Occipital lobe (tissue), 2 donors: ENCODE measurements around the genes HSPA2, PPP1R36 and FNTB.

DNA sequence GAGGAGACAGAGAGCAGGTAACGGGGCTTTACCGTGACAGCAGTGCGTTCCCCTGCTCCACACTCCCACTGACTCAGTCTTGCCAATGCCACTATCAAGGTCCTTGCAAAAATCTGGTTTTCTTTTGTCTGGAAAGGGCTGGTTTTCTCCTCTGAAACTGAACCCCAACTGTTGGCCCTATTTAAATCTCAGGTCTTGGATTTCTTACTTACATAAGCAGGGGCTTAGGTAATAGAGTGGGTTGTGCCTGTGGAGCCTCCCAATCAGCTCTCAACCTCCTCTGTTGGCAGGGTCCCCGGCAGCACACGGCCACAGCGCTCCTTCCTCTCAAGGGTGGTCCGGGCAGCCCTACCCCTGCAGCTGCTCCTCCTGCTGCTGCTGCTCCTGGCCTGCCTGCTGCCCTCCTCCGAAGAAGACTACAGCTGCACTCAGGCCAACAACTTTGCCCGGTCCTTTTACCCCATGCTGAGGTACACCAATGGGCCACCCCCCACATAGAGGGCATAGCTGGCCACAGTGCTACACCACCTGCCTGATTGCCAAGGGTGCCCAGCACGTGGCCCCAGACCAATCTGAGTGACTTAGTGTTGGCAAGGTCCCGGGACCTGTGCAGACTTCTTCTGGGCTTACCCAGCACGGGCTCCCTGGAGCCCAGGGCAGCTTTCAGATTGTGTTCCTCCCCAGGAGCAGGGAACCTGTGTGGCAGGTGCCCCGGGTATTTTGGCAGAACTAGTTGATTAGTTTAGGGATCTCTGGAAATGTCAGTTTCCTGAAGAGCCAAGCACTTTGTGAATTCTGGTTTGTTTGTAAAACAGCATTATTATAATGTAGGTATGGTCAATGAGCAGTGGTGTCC lies 68.9 kb downstream of the ESR2 start:
- RAMPAGE, long total RNA: no peak

- RAMPAGE, long total RNA: no peak
These were observed 5.8 kb downstream of the ZBTB1 start for GRCh38 chr14:64510249-64510975.

- RAMPAGE, long total RNA: no peak
These were observed at the start of gene HSPA2 for GRCh38 chr14:64540652-64541005. HSPA2 (plus strand) TSS chr14:64540741.

GRCh38 chr14:64549595-64550772 lies at the start of gene PPP1R36:
PPP1R36 (plus strand) TSS chr14:64549961.
- RAMPAGE, long total RNA: no peak

DNA sequence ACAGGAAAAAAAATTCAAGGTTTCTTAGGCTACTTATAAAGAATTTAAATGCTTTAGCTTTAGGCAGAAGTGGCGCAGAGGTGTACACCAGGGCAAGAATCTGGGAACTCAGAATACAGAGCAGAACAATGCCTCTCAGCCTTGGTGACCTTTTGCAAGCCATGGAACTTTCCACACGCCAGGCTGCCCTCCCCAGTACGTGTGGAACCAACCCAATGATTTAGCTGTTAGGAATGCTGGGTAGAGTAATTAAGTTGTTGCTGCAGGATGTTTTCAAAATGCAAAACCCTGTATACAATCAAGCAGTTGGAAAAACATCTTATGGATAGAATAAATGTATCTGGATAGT lies 19.3 kb downstream of the PPP1R36 start:
- RAMPAGE, long total RNA: no peak

- RAMPAGE, long total RNA: no peak
These were observed 73.5 kb upstream of the PLEKHG3 start for GRCh38 chr14:64630783-64631112.

- RAMPAGE, long total RNA: no peak
These were observed 55.7 kb upstream of the PLEKHG3 start for GRCh38 chr14:64648524-64648933.

DNA sequence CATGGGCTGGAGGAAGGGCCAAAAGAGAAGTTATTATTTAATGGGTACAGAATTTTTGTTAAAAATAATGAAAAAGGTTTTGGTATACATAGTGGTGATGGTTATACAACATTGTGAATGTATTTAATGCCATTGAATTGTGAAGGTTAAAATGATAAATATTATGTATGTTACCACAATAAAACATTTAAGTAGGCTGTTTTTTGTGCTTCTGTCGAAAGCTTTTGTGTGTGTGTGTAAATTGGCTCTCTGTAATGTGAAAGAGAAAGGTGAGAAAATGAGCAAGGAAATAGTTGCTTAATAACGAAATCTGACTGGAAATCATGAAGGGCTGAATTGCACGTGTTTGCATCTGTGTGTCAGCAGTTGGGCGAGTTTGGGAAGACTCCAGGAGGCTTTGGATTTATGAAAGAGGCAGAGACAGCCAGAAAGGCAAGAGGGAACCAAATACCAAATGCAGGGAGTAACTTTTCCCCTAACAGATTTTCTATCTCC lies 47.3 kb upstream of the PLEKHG3 start:
- RAMPAGE, long total RNA: no peak

- RAMPAGE, long total RNA: no peak
These were observed 28.9 kb upstream of the PLEKHG3 start for GRCh38 chr14:64675294-64675722.

DNA sequence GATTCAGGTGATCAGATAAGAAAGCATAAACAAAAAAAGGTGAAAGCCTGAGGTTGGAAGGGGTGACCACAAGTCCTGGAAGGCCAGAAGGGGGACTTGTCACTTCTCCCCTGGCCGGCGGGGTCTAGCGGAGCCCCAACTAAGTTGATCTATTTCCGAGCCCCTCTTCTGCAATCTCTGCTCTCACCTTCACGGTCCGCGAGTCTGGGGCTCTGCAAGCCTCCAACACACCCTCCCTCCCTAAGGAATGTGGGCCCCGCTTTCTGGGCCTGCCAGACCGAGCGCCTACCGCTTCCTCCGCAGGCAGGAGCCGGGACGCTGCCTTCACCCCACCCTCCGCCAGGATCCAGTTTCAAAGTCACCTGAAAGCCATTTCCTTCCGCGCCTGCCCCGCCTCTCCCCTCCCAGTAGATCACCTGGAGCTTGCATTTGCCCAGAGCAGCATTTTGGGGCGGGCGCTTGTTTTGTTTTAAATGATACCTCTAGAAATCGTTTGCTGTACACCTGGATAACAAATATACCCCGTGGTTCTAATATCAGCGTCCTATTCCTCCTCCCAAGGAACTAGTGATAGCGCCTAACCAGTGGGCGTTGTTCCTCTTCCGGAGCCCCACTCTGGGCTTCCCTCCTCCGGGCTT lies 1.2 kb upstream of the PLEKHG3 start:
- RAMPAGE, long total RNA: no peak

DNA sequence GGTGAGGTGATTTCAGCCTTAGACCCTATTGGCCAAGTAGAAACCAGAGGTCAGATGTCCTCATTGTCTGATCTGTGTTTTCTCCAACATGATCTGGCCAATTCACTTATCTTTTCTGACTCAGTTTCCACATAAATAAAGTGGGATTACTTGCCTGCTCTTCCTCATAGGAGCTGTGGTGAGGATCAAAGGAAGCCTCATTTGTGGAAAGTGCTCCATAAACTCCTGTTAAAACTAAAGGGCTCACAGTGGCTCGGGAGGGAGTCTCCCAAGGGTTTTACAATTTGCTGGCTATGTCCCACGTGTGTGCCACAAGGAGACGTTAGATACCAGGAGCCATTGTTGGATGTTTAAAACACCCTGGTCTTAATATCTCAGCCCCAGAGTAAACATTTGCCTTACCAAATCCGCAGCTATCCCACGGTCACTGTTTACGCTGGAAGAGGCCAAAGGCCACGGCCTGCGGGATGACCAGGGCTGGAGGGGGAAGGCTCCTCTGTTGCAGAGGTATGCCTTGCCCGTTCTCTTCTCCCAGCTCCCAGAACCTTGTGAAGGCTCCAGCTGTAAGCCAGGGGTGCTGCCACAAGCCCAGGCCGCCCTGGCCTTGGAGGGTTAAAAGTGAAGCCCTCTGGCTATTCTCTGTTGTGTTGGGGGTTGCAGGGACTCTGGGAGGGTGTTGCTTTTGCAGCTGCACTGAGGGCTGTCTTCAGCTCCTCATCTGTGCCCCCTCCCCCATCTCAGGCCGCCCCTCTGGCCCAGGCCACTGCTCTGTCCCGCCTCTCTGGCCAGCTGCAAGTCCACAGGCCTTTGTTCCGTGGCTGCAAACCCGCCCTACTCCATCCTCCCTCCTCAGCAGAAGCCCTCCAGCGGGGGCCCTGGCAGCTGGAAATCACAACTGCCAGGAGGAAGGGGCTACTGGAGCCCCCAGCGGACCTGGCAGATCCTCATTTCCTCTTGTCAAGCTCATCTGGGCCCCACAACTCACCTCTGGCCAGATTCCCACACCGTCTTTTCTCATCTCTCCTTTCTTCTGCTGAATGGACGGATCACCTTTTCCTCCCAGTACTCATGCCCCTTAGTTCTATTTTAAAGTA lies 2.4 kb downstream of the PLEKHG3 start:
- RAMPAGE, long total RNA: no peak

DNA sequence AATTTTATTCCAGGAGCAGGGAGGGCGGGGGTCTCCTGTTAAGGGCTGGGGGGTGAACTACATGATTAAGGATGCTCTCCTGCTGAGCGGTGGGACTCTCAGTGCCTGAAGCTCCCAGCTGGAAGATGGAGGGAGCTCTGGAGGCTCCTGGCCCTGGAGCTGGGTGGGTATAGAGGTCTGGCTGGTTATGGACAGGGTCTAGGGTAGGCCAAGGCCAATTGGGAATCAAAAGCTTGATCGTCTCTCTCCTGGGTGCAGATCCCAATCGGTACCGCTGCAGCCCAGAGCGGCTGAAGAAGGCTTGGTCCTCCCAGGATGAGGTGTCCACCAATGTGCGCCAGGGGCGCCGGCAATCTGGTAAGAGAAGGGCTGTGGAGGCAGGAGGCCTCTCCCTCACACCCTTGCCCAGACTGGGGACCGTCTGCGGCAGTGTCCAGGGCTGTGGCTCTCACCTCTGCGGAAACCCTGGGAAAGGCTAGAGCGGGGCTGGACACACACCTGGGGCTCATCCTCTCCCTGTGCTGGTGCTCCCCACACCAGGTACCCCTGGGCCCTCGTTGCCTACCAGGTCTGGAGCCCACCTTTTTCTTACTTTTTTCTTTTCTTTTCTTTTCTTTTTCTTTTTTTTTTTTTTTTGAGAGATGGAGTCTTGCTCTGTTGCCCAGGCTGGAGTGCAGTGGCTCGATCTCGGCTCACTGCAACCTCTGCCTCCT lies 28.5 kb downstream of the PLEKHG3 start:
- RAMPAGE, long total RNA: no peak

DNA sequence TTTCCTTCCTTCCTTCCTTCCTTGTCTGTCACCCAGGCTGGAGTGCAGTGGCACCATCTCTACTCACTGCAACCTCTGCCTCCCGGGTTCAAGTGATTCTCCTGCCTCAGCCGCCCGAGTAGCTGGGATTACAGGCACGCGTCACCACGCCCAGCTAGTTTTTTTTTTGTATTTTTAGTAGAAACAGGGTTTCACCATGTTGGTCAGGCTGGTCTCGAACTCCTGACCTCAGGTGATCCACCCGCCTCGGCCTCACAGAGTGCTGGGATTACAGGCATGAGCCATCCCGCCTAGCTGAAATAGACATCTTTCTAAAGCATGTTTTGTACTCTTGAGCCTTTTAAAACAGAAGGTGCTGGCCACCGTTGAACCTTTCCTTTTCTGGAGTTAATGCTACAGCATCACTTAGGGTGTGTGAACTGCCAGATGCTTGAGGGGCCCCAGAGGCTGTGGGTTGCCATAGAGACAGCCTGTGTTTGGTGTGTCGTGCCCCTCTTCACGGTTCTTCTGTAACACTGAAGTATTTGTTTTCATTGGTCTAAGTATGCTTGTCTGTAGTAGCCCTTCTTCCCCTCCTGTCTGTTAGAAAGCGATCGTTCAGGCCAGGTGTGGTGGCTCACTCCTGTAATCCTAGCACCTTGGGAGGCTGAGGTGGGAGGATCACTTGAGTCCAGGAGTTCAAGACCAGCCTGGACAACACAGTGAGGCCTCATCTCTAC lies 30.7 kb downstream of the PLEKHG3 start:
- RAMPAGE, long total RNA: no peak

DNA sequence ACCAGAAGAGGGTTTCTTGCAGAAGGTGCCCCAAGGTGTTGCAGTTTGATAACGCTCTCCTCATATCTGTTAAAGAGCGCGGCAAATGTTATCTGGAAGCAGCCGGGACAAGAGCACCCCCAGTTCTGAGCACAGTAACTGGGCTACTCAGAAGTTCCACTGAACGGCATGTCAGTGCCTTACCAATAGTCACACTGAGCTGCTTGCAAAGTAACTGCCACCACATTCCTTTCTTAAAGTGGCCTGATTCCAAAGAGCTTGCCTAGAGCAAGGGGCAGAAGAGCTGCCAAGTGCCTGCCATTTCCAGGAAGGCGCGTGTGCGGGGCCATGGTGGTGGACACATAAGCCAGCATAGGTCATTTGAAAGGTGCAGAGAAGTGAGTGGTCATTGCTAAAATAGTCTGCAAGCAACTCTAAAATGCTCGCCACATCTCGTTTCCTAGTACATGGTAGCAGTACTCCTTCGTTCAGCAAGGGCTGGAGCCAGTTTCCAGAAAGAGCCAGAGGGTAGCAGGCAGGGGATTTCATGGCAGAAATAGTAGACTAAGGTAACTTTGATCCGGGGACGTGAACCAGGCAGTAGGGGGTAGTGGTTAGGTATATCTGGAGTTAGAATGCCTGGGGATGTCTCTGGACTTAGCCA lies 37.8 kb downstream of the SPTB start:
- RAMPAGE, long total RNA: no peak

DNA sequence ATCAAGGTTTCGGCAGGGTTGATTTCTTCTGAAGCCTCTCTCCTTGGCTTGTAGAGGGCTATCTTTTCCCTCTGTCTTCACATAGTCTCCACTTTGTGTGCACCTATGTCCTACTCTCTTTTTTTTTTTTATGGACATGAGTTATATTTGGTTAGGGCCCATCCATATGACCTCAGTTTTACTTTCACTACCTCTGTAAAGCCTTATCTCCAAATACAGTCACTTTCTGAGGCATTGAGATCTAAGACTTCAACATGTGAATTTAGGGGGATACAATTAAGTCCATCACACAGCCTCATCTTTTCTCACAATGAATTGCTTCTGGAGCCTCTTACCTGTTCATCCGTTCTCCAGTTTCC lies 5.9 kb upstream of the SPTB start:
- RAMPAGE, long total RNA: no peak

GRCh38 chr14:64950836-64951607 lies 8.5 kb upstream of the GPX2 start:
- RAMPAGE, long total RNA: no peak

GRCh38 chr14:64986574-64987754 lies at the start of gene FNTB:
FNTB (plus strand) TSS chr14:64986895.
- RAMPAGE, long total RNA: no peak

- RAMPAGE, long total RNA: no peak
These were observed 39.0 kb downstream of the FNTB start for GRCh38 chr14:65025692-65026179.

GRCh38 chr14:65210055-65210447 lies 107.7 kb upstream of the MAX start:
- RAMPAGE, long total RNA: no peak

DNA sequence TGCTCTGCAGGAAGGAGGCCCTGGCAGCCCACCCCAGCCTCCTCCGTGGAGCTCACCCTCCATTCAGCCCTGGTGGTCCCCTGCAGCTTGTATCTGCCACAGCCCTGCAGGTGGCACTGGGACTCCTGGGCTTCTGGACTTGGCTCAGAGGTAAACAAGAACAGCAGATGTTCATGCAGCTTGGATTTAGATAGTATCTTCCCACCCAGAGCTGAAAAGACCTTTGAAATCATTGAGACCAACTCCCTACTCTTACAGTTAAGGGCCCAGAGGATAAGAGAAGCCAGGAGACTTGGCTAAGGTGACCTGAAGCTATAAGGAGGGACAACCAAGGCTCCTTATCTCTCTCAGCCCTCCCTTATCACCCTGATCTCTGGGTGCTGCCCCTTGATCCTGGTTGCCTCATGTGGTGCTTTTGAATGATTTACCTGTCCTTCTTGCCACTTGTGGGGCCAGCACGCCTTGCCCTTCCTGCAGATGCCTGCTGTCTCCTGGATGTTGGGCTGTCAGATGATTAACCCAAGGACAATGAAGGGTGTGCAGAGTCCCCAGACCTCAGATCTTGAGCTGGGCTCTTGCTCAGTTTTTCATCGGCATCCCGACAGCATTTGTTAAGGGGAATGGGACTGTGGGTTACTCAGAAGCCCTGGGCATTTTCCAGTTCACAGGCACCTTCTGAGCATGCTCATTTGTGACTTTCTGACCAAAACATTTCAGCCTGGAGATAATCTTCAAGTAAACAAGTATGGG lies 153.8 kb upstream of the MAX start:
- RAMPAGE, long total RNA: no peak